RPMI7951 (cell line): Measurements from ENCODE around the gene GINS3.

DNA sequence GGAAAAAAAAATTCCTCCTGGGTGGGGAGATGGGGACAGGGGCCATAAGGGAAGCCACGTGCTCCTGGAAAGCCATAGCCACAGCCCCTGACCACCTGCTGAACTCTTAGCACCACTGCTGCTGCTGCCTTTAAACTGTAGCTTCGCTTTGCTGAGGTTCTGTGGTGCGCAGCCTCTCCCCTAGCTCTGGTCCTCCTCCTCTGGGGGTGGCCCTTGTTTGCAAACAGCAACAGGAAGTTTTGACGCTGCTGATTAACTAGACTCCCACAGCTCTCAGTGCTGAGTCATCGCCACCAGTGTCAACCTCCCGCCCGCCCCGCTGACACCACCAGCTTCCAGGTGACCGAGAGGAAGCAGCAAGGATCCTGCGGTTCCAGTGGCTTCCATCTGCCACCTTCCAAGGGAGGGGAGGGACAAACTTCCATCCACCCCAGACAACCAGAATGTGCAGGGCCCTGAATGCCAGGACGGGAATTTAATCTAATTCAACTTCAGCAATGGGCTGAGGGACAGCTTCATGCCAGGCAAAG, 8.0 kb upstream of the KIFC3 start:
- RAMPAGE, long total RNA: no peak

DNA sequence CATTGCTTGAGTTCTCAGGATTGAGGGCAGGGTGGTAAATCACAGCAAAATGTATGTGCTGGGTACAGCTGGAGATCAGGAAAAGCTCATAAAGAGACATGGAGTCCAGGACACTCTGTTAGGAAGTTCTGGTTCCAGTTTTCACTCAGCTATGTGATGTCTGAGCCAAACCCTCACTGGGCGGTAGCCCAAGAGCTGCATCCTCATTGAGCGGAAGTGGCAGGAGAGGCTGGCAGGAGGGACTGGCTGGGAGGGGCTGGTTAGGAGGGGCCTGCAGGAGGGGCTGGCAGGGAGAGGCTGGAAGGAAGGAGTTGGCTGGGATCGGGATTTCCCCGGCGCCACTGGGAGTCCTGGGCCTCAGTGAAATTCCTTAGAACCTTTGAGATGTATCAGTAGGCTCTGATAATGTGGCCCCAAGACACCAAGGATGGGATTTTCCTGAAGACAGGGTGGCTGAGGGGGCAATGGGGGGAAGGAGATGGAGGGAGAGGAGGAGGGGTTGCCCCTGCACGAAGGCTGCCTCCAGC, 32.0 kb downstream of the CNGB1 start:
- RAMPAGE, long total RNA: no peak

DNA sequence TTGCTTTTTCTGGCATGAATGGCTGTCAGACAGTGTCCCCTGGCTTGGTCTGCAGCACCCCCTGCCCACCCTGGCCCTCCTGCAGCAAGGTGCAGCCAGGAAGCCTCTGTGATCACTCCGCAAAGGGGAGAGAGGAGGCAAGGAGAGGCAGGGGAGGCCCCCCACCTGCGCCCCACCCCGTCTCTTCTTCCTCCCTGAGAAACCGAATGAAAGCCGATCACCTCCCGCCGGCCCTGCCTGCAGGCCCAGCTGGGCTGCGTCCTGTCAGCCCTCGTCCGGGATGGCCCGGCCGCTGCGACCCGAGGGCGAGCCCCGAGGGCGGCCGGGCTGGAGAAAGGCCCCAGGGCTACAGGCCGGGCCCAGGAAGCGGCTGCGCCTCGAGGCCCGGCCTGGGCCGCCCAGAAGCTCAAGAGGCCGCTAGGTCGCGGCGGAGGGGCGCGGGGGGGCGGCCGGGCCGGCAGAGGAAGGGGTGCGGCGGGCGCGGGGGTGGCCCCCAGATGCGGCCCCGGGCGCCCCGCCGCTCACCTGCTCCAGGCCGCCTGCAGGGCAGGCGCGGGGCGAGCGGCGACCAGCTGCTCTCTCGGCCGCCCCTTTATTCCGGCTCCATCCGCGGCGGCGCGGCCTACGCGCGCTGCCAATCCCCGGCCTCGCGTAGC, 468 bp downstream of the ZNF319 start:
- RAMPAGE, long total RNA: no peak

DNA sequence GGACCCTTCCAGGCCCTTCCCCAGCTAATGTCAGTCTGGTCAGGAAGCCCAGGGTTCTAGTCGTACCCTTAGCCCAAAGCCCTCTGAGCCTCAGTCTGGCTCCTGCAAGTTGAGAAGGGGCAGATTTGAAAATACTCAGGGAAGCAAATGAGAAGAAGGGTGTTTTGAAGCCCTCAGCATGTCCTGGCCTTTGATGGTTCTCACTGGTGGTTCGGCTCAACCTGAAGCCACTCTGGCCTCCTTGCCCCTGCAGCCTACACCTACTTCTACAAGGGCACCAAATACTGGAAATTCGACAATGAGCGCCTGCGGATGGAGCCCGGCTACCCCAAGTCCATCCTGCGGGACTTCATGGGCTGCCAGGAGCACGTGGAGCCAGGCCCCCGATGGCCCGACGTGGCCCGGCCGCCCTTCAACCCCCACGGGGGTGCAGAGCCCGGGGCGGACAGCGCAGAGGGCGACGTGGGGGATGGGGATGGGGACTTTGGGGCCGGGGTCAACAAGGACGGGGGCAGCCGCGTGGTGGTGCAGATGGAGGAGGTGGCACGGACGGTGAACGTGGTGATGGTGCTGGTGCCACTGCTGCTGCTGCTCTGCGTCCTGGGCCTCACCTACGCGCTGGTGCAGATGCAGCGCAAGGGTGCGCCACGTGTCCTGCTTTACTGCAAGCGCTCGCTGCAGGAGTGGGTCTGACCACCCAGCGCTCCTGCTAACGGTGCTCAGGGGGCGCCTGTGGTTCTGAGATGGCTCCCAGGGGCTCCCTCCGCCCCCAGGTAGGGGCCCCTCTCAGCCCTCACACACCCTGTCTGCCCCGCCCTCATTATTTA, 19.4 kb downstream of the MMP15 start:
- RAMPAGE, long total RNA: no peak

GRCh38 chr16:58158418-58159184, 29.4 kb upstream of the CFAP20 start:
- RAMPAGE, long total RNA: no peak

DNA sequence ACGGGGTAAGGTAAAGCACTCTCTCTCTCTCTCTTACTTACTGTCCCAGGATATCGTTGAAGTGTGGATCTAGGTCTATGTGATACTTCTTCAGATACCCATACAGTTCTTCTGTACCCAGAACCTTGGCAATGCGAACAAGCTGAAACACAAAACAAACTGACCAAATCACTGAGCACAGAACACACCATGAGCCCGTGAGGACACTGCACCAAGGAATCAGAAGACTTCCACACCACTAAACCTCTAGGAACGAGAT, 31.4 kb downstream of the CSNK2A2 start:
- RAMPAGE, long total RNA: no peak

DNA sequence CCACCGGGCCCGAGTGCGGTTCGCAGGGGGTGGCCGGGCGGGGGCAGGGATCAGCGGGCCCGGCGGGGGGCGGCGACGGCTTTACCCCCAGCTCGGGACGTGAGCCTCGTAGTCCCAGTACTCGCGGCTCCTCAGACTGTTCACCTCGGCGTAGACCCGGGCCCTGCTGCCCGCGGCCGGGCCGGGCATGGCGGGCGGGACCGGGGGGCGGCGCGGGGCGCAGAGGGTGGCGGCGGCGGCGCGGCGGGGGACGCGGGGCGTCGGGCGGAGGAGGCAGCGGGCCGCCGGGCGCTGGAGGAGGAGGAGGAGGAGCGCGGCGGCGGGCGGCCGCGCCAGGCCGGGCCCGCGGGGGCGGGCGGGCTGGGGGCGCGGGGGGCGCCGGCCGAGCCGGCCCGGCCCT, 358 bp downstream of the CSNK2A2 start:
- RAMPAGE, long total RNA: no peak

- RAMPAGE, long total RNA: no peak
Measured at GRCh38 chr16:58392127-58393189, at the start of gene GINS3. GINS3 (plus strand) TSS chr16:58392471.

DNA sequence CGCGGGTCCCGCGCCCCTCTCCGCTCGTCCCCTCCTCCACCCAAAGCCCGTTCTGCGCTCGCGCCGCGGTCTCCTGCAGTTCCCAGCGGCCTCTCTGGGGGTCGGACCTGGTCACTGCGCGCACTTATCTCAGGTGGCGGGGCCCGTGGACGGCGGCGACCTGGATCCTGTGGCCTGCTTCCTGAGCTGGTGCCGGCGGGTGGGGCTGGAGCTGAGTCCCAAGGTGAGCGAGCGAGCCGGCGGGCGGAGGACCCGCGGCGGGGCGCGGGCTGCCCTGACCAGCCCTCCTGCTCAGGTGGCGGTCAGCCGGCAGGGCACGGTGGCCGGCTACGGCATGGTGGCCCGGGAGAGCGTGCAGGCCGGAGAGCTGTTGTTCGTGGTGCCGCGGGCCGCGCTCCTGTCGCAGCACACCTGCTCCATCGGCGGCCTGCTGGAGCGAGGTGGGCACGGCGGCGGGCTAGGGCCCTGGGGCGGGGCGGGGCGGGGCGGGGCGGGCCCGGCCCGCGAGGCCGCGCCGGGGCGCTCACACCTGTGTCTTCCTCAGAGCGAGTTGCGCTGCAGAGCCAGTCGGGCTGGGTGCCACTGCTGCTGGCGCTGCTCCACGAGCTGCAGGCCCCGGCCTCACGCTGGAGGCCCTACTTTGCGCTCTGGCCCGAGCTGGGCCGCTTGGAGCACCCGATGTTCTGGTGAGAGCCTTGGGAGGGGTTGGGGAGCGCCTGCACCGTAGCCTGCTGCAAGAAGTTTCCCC, 515 bp downstream of the SETD6 start:
- RAMPAGE, long total RNA: no peak

DNA sequence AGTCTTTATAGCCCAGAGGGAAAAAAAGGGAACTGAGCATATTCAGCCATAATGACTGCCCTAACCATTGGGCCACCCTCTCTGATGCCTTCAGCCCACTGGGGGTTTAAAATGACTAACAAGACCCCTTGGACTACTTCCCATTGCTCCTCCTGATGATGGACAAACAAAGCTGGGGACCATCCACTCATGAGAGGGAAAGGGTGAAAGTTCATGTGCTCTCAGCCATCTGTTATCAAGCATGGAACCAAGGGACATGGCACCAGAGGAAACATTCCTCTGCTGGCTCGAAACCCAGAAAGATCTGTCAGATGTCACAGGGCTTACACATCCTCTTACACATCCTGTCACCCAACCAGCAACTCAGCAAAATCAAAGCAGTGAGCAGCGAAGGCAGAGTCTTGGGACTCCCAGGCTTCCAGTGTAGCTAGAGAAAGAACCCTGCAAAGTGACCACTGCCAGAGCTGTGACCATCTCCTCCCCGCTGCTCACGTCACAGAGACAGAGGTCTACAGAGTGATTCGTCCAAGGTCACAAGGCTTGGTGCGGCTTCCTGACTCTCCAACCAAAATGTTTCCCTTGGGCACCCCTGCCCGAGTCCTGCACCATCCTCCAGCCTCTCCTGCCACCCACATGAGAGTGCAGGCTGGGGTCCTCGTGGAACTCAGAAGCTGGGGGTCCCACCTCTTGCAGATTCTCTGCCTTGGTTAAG, 1.2 kb downstream of the SLC38A7 start:
- RAMPAGE, long total RNA: no peak

GRCh38 chr16:58720796-58721541, 13.1 kb downstream of the GOT2 start:
- RAMPAGE, long total RNA: no peak

GRCh38 chr16:58733216-58733495, 960 bp downstream of the GOT2 start:
- RAMPAGE, long total RNA: no peak

- RAMPAGE, long total RNA: no peak
Measured at GRCh38 chr16:60259675-60260027, 1525.5 kb upstream of the GOT2 start.

DNA sequence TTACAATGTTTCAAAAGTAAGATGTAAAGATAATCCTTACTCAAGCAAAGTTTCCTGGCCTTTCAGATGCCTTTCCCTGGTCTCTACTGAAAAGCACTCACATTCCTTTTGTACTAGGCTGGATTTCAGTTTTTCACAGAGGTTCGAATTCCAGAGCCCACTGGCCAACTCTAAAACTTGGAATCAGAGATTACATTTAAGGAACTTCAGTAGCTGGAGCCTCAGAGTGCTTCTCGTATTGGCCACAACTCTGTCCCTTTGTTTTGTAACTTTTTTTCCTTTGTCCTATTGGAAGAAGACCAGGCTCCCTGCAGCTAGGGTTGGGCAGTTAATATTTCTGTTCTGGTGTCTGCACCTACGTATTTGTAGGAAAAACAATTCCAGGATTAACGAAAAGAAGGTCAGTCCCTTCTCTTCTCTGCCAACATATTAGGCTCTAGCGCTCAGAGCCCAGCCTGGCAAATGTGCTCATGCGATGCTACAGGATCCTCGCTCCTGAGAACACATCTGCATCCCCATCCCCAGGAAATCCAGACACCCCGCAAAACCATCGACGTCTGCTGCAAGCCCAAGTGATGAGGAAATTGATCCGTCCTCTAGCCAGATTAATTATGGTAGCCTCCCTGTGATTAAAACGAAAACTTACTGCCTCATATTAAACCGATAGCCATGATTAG, 1.9 kb downstream of the CDH11 start:
- RAMPAGE, long total RNA: no peak

DNA sequence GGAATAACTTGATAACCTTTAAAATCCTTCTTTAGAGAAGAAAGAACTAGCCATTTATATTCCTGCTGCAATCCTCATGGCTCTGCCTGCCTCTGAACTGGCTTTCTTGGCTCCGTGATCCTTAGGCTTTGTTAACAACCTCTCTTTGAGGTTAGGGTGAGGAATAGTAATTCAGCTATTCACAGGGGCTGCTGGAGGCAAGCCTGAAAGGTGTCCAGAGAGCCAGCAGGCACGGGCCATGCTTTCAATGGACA, 530.2 kb upstream of the CDH11 start:
- RAMPAGE, long total RNA: no peak

GRCh38 chr16:65945738-65945902, 420.9 kb upstream of the CDH5 start:
- RAMPAGE, long total RNA: no peak

GRCh38 chr16:66266418-66266966, 100.0 kb upstream of the CDH5 start:
- RAMPAGE, long total RNA: no peak

GRCh38 chr16:66536777-66537231, 13.1 kb downstream of the TK2 start:
- RAMPAGE, long total RNA: no peak

GRCh38 chr16:66902822-66903614, 15.7 kb downstream of the CDH16 start:
- RAMPAGE, long total RNA: no peak

DNA sequence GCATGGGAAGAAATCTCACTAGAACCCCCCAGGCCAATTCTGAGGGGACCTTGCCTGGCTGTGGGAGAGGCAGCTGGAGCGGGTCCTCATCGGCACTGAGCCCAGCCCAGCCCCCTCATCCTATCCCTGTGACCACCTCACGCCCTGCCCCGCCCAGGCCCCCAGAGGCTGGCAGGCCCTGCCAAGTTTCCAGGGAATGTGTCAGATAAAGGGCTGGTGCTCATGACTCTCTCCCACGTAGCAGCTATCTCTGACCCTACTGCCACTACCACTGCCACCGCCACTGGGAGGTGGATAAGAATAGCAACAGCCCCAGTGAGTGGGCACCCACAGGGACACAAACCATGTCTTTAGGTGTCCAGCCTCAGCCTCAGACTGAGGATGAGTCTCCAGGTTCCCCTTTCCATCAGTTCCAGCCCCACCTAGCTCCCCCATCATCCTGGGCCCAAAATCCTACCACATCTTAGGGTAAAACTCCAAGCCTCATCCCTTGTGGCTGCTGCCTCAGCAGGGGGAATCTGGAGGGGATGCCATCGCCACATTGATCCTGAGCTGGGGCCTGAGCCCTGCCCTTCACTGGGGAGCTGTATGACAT, 15.0 kb downstream of the CDH16 start:
- RAMPAGE, long total RNA: no peak